ENCODE measurements around a stretch of chr14.

GRCh38 chr14:68620003-68620556, 172.8 kb downstream of the ZFP36L1 start:
- PRO-cap: no peak

DNA sequence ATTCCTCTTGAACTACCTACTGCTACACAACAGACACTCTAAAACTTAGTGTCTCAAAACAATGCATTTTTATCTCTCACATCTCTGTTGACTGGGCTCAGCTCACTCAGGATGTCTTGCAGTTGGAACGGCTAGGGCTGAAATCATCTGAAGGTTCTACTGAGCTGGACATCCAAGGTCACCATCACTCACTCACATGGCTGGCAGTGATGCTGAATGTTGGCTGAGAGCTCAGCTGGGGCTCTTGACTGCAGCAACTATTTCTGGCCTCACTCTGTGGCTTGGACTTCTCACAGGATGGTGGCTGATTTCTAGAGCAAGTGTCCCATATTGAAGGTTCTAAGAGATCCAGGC, 166.5 kb downstream of the ZFP36L1 start:
- PRO-cap: no peak

- PRO-cap: no peak
Measured at GRCh38 chr14:68630454-68631168, 162.3 kb downstream of the ZFP36L1 start.

DNA sequence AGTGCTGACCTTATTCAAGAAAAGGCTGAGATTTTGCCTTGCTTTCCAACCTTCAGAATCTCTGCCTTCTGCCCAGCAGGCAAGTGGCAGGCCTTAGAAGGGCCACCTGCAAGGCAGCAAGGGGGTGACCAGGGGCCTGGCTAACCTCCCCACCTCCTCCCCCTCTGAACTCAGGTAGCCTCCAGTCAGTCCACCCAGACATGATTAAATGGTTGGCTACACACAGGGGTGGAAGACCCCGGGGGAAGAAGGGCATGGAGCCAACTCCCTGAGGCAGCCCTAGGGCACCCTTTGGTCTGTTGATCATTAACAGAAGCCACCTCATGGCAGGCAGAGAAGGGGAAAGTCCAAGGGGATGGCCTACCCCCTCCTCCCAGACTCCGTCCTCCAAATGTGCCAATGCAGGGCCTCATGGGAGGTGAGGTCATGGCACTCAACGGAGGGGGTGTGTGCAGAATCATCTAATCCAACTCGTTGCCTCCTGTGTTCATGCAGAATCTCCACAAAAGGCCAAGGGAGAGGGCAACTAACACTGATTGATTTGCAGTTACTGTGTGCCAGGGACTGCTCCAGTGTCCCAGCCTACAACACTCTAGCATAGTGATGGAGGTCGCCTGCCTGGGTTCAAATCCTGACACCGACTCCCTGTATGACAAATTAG, 8.4 kb downstream of the ZFP36L1 start:
- PRO-cap: bidirectional peak, plus-strand start at position 505 of the sequence, minus-strand start at position 305 of the sequence

DNA sequence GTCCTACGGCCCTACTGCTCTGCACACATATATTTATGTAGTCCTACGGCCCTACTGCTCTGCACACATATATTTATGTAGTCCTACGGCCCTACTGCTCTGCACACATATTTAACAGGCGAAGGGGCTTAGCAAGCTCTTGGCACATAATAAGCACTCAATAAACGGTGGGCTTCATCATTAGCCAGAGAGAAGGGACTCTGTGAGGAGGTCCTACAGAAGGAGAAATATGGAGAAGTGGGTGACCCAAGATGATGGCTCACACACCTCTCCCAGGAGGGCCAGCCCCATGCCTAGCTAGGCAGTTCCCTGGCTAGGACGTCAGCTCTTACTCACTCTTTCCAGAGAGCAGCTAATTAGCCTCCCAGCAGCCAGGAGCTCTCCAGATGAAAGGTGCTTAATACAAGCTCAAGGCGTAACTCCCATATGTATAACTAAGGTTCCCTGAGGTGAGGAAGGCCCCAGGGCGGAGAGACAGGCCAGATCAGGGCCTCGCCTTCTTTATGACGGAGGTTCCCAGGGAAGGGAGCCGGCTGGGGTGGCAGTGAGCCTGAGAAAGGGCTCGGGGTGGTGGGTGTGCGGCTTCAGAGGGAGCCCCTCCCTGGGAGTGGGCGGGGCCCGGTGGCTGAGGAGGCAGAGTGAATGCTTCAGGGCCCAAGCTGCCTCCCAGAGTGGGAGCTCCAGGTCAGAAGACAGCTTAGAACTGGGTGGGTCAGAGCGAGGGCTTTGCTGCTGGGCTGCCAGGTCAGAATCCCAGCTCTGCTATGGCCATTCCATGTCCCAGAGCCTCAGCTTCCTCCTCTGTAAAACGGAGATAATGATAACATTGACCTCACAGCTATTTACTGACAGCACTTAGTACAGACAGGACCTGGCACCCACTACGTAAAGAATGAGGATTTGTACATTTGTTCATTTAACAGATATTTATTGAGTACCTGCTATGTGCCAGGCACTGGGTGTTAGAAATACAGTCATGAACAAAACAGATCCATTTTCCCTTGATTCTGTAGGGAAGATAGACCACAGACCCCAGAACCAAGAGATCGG, 26.5 kb upstream of the ZFP36L1 start:
- PRO-cap: no peak

DNA sequence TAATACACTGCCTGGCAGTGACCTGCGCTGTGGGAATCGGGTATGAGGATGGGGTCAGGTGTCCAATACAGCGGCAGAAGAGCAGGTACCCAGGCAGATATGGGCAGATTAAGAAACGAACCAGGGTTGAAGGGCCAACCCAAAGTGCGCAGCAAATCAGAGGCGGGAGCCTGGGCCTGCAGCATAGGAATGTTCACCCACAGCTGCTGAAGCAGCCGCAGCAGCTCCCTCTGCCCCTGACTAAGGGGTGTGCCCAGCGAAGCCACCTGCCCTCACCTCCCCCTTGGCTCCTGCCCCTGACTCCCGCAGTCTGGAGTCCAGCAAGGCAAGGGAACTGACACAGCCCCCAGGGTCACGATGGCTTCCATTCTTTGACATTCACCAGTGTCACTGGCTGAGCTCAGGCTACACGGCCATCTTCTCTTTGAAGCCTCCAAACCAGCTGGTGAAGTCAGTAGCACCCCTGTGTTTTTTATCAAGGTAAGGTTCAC, 27.2 kb upstream of the ZFP36L1 start:
- PRO-cap: no peak

DNA sequence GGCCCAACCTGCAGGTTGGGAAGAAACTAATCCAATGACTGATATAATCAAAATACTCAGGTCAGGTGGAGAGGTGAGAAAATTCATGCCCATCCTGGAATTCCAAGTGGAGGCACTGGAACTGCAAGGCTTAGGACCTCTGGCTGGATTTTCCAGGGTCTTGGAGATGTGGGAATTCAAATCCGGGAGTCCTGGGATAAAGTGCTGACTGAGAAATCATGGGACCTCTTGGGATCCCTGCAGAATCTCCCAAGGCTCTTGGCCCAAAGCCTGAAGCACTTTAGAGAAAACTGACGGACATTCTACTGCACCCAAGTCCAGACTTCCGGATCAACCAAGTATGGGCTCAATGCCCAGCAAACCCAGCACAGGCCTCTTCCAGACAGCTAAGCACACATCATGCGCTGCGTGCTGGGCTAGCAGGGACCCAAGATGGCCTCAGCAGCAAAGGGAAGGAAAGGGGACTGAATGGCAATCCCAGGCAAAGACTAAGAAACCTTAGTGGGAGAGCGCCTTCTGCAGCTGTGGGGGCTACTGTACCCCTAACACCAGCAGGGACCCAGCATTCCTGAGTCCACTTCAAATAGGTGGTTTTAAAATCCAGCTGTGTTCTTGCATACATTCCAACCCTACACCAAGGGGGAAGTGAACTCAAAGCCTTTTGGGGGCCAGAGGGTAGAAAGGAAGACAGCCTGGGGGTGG, 84.9 kb downstream of the ACTN1 start:
- PRO-cap: no peak

GRCh38 chr14:68911754-68912008, 67.4 kb downstream of the ACTN1 start:
- PRO-cap: no peak

DNA sequence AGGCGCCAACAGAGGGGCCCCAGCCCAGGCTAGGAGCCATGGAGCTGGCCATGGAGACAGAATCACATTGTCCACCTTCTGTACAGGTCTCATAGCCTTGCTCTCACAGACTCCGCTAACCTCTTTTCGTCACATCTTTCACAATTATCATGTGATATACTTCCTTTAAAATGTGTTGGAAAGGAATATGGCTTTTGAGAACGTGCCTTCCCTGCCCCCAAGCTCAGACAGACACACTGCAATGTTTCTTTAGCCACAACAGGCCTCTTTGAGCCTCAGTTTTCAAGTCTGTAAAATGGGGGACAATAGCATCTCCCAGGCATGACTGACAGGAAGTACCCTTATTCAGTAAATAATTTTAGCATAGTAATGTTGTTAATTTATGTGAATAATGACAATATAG, 49.2 kb downstream of the ACTN1 start:
- PRO-cap: no peak

DNA sequence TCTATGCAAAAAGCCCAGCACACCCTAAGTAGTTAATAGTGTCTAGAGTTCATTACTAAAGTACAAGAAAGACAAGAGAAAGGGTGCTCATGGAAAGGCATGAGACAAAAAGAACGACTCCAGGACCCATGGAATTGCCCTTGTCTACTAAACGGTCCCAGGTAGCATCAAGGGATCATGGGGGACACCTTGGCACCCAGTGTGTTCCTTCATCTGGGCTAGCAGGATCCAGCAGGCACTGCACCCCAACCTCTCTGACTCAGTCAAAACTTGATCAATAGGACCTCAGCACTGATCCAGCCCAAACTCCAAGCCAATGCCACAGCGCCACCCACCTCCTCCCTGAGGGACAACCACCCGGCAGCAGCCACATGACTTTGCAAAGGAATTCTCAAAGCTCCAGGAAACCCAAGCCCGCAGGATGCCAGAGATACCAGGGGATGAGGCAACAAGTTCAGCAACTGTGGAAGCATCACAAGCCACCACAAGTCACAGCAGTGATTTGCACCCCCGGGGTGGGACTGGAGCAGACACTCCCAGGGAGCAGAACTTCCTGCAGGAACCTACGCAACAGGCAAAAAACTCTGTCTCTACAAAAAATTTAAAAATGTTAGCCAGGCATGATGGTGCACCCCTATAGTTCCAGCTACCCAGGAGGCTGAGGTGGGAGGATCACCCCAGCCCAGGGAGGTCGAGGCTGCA, 37.3 kb downstream of the ACTN1 start:
- PRO-cap: no peak

DNA sequence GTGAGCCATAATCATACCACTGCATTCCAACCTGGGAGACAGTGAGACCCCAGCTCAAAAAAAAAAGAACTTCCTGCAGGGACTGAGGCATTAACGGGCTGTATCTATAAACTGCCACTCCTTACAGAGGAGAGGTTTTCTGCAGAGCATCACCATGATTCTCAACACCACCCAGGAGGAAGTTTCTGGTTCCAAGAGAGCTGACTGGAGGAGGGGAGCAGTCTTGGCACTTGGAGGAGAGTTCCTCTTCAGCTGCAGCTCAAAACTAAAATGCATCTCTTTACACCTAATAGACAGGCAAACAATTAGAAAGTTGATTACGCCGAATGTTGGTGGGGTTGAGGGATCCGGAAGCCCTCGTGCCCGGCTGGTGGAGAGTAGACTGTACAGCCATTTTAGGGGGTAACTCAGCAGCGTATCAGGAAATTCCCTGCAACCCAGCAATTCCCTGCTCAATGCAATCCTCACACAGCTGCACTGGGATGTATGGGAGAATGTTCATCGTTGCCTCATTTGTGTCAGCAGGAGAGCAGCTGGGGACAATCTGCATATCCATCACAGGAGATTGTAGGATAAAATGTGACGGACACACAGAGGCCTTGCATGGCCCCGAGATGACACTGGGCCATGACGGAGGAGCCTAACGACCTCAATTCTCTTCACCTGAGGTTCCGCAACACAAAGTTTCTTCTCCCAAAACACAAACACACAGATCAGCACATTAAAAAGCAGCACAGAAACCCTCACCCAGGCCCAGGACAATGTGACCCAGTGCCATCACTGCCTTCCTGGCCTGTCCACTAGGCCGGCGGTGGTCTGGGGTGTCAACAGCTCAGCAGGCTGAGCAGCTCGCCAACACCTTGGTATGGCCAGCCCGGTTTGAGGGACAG, 36.5 kb downstream of the ACTN1 start:
- PRO-cap: no peak

GRCh38 chr14:68961652-68962537, 17.2 kb downstream of the ACTN1 start:
- PRO-cap: no peak

DNA sequence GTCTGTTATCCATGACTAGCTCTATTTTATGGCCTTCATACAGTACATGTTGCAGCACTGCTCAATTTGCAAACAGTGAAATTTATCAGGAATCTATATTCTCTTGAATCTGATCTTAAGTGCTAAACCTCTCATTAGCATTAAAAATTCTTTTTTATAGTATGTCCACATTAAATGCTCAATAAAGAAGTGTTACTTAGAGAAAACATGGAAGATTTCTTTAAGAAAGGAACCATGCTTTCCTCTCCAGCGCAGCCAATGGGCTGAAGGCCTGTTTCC, 73.9 kb upstream of the ACTN1 start:
- PRO-cap: no peak

- PRO-cap: no peak
Measured at GRCh38 chr14:69101300-69101796, 51.6 kb downstream of the DCAF5 start.

DNA sequence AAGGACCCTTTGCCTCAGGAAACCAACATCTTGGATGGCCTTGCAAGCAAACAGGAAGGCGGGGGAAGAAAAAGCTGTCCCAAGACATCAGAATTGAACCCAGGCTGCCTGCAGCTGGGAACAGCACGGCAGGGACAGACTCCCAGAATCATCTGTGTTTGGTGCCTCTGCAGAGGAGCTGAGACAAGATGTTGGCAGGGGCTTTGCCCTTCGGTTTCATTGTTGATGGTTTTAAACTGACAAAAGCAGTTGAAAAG, 30.3 kb downstream of the GALNT16 start:
- PRO-cap: no peak

DNA sequence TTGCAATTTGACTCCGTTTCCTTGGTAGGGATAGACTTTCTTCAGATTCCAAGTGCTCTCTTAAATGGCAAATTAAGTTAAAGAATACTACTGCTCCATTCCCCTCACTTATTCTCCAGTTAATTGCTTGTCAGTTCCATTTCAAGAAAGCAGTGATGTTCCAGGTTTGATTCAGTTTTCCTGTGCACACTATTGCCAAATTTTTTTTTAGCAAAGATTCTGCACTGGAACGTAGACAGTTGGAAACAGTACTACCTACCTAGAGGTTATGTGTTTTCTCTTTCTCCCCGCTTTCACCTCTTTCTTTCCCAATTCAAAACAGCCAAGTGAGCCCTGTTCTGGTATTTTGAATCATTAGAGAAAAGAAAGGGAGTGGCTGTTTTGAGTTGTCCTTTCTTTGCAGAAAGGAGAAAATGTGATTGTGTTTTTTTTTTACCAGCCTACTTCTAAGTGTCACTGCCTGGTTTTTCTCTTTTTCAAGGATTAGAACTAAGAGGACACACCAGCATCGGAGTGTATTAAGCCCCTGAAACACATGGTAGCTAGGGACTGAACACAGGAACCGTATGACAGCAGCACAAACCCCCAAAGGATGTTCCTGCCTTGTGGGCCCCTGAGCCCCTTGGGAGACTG, 23.2 kb upstream of the PLEKHD1 start:
- PRO-cap: no peak

- PRO-cap: no peak
Measured at GRCh38 chr14:69501218-69501739, 16.8 kb downstream of the PLEKHD1 start.

GRCh38 chr14:69611266-69611500, 213 bp upstream of the SUSD6 start:
- PRO-cap: bidirectional peak, plus-strand start at chr14:69611596, minus-strand start at chr14:69611433

- PRO-cap: no peak
Measured at GRCh38 chr14:69616237-69616600, 4.8 kb downstream of the SUSD6 start.

DNA sequence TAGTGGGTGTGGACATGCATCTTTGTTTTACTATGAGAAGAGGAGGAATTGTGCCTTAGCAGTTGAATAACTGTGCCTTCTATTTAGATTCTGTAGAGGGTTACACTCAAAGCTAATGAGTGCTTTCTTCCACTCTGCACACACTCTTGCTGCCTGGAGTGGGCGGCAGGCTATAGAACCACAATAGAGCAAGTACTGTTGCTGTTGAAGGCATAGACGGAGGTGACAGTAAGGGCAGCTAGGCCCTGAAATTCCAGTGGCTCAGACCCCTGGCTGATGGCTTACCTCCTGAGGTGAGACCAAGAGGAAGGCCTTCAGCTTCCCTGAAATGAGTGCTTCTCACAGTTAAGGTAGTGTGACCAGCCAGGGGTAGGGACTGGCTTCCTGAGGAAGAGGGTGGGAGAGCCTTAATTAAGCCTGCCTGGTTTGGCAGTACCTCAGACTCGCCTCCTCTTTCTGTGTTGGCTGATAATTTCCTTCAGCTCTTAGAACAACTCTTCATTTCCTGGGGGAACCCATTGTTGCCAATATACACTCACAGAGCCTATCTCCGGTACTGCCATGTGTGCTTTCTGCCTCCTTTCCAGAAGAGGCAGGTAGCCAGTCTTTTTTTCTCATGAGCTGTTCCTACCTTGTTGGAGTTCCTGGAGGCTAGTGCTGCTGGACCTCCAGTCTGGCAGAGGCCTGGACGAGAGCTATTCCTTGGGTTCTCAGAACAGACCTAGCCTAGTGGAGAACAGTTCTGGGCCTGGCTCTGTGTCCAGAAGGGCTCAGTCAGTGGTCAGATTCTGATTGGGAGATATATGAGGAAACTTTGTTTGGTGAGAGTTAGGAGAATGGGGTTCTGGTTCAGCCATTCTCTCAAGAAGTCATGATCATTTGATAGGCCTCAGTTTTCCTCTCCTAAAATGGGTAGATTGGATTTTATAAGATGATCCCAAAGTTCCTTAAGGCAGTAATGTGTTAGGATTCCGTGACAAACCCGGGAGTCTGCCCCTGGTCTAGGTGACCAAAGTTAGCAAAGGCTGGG, 25.0 kb downstream of the SUSD6 start:
- PRO-cap: no peak